Hair follicle dermal papilla cell (primary cell): ENCODE data around the gene CDC37L1.

GRCh38 chr9:4301963-4302688 lies 2.3 kb upstream of the GLIS3 start:
- CAGE, long polyA plus RNA, result no peak

GRCh38 chr9:4508128-4509183 lies 18.2 kb downstream of the SLC1A1 start:
- CAGE, long polyA plus RNA, result no peak

- CAGE, long polyA plus RNA, result no peak
Observed at GRCh38 chr9:4583919-4584436, 78.1 kb upstream of the PLPP6 start.

DNA sequence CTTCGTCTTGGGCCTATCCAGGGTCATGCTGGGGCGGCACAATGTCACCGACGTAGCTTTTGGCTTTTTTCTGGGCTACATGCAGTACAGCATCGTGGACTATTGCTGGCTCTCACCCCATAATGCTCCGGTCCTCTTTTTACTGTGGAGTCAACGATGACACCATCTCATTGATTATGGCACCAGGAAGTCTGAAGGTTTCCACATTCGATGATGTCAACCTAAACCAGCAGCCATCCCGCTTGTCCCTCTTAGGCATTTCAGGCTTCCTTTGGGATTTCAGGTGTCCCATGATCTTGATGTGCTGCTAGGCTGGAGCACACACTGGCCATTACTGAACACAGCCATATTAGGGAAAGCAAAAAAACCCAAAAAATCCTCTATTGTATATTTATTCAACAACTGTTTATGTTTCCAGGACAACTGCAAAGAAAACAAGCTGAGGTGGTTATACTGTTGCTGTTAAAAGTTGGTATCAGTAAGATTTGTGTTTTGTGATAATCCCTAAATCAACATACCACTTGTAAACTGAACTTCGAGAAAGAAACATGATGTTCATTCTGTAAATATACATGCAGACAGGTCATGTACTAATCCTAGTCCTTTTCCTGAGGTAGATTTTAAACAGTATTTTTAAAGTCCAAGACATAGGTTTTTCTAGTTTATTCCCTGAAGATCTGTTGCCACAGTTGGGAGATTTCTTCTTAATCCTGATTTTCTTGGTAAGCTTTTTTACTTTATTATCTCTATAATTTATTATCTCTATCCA lies 1.2 kb downstream of the PLPP6 start:
- CAGE, long polyA plus RNA, result no peak

GRCh38 chr9:4679306-4680217 lies at the start of gene CDC37L1:
Gene CDC37L1, plus strand, starts transcription at chr9:4679569.
- CAGE, long polyA plus RNA, result no peak

- CAGE, long polyA plus RNA, result no peak
Observed at GRCh38 chr9:4718890-4719479, 22.0 kb downstream of the AK3 start.

- CAGE, long polyA plus RNA, result no peak
Observed at GRCh38 chr9:4738953-4739557, 1.9 kb downstream of the AK3 start.

DNA sequence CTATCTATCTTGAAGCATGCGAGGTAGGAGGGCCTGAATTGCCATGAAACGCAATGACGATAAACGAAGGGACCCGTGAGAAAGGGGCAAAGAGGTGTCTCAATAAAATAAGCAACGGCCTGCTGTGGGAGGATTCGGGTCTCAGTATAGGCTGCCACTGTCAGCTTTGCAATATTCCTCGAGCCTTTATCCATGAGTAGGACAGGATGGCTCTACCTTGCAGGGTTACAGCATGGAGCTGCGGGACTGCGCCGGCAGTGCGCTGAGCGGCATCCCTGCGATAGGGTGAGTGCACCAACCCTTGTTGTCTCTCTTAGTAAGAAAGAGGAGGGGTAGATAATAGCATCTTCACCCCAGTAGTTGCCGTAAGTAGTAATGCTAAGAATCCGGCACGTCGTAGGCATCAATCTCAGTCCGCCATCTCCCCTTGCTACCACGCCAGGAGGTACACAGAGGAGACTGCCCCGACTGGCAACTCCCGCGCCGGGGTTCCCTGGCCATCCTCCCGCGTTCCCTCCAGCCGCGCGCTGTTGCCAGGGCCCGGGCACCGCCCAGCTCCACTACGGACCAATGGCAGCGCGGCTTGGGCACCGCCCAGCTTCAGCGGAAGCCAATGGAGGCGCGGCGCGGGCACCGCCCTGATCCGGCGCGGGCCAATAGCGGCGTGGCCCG lies 438 bp upstream of the RCL1 start:
- CAGE, long polyA plus RNA, result no peak

DNA sequence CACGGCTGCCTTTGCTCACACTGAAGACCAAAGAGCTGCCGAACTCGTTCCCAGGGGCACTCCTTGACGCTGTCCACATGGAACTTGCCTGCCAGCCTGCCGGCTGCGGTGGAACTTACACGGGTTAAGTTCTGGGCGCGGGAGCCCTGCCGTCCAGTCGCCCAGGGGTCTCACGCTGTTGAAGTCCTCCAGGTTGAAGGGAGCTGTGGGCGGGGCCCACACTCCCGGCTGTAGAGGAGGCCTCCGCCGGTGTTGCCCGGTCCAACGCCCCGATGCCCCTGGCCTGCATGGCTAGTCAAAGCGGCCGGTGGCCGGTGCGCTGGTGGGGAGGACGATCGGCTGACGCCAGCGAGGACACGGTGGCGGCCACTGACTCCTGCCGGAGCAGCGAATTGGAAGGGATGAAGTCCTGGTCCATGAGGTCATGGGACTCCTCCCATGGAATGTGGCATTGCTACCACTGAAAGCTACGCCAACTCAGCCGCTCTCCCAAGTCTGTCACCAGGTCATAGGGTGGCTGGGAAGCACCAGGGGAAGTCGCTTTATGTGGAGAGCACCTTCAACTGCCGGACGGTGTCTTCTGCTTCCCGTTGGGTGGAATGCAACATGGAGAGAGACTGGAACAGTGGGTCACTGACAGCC lies 11.8 kb downstream of the RCL1 start:
- CAGE, long polyA plus RNA, result no peak

- CAGE, long polyA plus RNA, result no peak
Observed at GRCh38 chr9:4805424-4806072, 12.8 kb downstream of the RCL1 start.

- CAGE, long polyA plus RNA, result no peak
Observed at GRCh38 chr9:4840477-4841146, 47.9 kb downstream of the RCL1 start.

GRCh38 chr9:5105007-5105823 lies 80.2 kb downstream of the INSL6 start:
- CAGE, long polyA plus RNA, result no peak

DNA sequence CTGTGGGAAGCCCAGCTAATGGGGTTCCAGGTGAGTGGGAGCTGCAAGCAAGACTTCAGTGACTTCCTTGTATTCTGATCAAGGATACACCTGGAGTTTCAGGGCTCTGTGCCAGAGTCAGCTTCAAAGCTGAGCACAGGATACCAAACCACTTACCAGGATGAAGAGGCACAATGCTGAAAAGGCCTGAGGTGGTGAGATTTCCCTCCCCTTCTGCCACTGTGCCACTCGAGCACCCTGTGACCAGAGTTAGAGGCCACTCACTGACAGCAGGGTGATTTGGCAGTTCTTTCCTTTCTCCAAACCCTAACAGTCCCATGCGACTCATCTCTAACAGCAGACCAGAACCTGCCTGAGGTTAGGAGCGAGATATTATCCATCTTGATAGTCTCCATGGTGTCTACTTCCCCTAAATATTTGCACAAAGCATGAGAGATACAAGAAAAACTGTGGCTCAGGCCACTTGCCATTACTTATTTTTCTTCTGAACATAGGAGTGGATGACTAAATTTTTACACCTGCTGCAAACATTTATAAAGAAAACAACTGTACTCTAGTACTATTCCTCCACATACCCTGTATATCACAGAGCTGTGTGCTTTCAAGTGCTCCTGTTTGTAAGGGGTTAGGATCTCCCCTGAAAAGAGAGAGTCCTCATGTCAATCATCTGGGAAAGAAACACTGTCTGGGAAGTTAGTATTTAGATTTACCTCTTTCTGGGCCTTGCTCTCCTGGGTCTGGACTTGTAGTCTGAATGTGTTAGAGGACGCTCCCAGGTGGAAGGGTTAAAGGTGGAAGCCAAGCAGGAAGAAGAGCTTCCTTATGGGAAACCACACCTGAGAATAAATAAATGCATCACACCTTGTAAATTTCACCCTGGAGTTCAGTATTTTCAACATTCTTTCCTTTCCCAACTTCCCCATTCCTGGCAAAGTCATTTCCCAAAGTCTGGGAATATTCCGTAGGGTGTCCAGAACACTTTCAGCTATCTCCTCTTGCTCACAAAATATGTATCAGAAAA lies 1.6 kb downstream of the PLGRKT start:
- CAGE, long polyA plus RNA, result no peak

DNA sequence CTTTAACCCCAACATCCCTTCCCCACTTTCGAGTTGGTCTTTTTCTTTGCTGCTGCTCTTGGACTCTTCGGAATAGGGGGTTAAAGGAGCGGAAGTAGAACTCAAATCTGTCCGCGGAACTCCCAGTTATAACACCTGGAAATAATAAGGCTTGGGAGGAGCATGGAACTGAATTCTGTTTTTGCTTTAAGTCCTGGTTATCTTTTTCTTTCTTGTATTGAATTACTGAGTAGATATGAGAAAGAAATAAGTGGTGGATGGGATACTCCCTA lies 1.0 kb downstream of the RIC1 start:
- CAGE, long polyA plus RNA, result no peak

GRCh38 chr9:5757345-5758092 lies 75.4 kb downstream of the ERMP1 start:
- CAGE, long polyA plus RNA, result no peak

DNA sequence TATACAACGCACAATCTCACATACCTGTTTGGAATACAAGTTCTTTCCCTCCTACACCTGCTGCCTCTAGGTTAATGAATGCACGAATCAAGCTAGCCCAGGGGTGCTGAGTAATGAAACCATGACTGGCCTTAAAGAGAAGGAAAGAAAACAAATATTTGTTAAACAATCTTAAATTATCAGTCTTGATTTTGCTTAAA lies 9.1 kb downstream of the ERMP1 start:
- CAGE, long polyA plus RNA, result no peak

GRCh38 chr9:5879538-5879832 lies 11.2 kb upstream of the MLANA start:
- CAGE, long polyA plus RNA, result no peak

DNA sequence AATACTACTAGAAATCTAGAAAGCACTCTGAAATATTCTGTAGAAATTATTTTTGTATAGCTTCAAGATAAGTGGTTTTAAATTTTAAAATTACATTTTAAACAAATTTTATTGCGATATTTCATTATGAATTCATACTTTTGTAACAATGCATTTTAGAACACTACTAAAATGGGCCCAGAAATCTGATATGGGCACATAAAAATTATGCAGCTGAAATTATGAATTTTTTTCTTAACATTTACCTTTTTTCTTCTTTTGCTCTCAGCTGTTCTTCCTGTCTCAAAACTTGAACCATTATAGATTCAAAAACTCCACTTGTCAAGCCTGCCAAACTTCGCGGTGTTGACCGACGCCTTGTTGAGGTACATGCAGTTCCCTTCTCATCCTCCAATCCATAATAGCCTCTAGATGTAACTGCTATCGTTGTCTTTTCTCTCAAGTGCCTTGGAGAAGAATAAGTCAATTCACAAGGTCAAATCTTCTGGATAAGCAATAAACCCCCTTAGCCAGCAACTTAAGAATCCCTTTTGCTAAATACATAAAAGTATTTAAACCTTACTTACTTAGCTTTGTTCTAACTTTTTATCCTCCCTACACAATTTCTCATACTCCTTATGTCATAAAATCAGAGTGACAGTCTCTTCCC lies 20.1 kb downstream of the KIAA2026 start:
- CAGE, long polyA plus RNA, result no peak

- CAGE, long polyA plus RNA, result no peak
Observed at GRCh38 chr9:6007199-6008179, 793 bp downstream of the KIAA2026 start.

- CAGE, long polyA plus RNA, result no peak
Observed at GRCh38 chr9:6681837-6682060, 36.2 kb upstream of the GLDC start.